ENCODE measurements around the genes DTWD1, USP8, CYP19A1 and TMOD2.

DNA sequence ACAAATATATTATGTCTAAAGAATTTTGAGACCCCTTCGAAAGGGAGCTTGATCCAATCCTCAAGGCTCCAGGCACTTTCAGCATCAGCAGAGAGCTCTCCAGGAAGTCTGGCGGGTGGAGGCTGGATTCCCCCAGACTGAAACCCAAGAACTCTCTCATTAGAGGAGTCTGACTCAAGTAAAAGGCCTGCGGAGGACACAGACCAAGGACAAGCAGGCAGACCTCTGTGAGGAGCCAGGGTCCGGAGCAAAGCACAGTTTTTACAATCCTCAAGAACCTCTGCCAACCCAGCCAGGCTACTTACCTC lies 86.3 kb downstream of the FBN1 start:
- RRBS = no CpG with 5 or more reads among the region's 4 CpGs

DNA sequence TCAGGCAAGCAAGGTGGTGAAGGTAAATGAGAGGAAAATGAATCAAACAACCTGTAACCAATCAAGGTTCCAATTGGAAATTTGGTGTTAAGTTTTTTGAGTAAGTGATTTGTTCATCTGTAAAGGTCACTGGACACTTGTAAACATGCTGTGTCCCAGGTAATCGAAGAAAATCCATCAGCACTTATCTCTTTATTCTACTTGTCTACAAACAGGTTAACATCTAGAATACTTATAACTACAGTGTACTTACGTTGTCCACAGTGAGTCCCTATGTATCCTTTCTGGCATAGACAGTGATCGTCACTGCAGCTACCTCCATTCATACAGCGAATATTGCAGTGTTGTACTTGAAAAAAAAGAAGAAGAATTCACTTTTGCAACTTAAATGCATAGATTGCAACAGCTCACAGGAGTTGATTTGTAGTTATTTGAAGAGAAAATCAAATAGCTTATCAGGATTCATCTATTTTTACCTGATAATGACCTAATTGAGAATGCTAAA lies 45.6 kb downstream of the FBN1 start:
- RRBS = no CpG with 5 or more reads among the region's 4 CpGs

GRCh38 chr15:48797257-48797791 lies 13.5 kb downstream of the CEP152 start:
- RRBS = no CpG with 5 or more reads among the region's 5 CpGs

DNA sequence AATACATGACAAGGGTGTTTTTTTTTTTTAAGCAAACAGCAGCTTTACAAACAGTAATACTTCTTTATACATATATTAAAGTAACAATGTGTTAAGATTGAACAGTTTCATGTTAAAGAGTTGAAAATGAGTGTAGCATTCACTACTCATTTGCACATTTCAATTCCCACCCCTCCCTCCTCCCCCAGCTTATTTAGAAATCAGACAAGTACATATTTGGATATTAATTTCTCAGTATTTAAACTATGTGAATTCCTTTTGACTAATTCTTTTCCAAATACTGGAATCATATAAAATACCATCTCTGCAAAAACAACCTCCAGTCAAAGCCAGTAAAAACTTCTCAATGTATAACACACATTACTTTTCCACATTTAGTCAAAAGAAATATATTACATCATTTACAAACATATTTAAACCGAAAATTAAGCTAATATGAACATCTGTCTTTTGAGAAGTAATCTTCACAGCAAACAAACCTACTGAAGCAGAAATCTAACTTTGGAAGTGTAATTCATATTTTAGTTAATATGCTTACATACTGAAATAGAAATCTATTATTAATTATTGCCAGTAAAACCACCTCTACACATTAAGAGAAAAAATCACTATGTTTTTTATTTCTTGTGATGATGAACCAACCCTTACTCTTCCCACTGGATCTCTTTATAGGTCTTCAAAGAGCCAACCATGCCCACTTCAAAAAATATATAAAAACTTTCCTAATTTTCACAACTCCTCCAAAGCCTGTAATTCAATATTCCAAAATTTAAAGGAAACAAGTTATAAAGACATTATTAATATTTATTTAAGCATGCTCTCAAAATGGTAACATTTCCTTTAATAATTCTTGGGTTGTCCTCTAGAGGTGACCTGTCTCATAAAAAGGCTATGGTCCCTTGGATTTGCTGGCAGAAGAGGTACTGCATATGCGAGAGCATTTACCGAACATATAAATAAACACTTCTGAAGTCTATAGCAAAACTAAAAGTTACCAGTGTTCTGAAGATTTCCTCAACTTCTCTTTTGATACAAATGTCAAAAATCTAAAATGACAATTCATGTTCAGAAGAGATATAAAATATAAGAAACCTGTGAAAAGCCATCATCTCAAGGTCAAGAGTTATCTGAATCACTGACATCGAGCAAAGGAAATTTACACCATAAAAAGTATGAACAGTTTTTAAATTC lies 25.8 kb upstream of the SHC4 start:
- RRBS = no CpG with 5 or more reads among the region's 4 CpGs

- RRBS = 1% methylated on average over 8 of the region's 68 CpGs
Observed at GRCh38 chr15:49620557-49621635, at the start of gene DTWD1. DTWD1 (plus strand) TSS chr15:49621048.

DNA sequence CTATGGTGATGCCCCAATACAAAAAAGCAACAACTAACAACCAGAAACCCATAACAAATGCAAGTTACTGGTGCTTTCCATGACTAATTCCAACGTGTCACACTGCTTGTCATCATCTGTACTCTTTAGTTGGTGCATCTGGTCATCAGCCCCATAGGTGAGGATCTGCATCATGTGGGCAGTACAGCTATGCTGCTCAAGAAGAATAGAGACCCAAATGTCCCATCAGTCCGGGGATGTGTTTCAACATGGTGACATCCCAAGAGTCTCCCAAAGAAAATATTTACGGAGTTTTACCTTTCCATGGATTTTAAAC lies 52.8 kb downstream of the ATP8B4 start:
- RRBS = no CpG with 5 or more reads among the region's 3 CpGs

DNA sequence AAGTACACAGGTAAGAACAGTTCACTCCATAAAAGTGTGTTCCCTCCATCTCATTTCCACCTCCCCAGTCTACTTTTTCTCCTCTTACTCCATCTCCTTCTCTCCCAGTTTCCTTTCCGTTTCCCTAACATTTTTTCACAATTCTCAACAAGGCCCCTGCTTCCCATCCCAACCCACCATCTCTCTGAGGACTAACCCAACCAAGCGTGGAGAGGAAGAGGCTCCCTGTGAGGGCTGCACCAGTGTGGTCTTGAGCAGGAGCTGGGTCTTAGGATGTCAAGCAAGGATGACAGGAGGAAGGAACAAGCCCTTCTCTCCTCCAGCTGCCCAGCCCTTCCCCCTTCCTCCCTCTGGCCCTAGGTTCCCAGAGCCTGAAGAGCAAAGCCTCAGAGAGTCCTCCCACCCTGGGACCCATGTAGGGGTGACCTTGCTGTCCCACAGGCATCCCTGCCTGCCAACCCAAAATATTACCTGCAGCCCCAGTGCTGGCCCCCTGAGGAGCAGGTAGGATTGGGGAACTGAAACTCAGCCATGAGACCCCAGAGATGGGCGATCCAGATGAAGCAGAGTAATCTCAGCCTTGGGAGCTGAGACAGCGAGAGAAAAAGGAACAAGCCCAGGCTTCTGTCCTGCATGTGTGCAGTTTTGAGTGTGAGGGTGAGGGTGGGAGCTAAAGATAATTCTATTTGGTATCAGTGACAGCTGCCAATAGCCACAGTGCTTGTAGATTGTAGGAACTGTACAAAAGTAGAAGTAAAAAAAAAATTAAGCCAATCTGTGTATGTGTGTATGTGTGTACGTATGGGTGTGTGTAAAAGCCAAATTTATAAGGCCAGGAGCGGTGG lies 6.1 kb downstream of the ATP8B4 start:
- RRBS = no CpG with 5 or more reads among the region's 6 CpGs

DNA sequence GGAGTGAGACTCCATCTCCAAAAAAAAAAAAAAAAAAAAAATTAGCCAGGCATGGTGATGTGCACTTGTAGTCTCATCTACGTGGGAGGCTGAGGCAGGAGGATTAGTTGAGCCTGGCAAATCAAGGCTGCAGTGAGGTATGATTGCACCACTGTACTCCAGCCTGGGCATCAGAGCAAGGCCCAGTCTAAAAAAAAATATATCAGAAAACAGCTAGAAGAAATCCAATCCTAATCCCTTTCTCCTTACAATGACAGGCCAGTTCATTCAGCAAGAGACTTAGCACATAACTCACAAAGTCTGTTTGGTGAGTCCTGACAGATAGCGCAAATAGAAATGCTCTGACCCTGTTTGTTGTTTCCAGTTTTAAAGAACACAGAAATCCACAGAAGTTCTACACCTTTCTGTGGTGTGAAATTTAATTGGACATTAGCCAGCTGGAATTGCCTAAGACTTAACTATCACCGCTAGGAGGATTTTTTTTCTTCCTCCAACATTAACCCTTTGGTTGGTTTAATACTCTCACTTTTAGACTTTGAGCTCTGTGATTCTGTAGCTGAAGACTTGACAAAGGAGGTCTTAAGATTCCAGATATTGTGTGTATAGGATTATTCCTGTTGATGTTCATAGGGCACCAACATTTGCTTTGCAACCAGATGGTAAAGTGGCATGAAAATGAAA lies 30.8 kb downstream of the HDC start:
- RRBS = no CpG with 5 or more reads among the region's 3 CpGs

GRCh38 chr15:50238024-50238467 lies 27.5 kb downstream of the HDC start:
- RRBS = no CpG with 5 or more reads among the region's 1 CpG

- RRBS = no CpG with 5 or more reads among the region's 1 CpG
Observed at GRCh38 chr15:50353604-50353859, 1.5 kb downstream of the GABPB1 start.

DNA sequence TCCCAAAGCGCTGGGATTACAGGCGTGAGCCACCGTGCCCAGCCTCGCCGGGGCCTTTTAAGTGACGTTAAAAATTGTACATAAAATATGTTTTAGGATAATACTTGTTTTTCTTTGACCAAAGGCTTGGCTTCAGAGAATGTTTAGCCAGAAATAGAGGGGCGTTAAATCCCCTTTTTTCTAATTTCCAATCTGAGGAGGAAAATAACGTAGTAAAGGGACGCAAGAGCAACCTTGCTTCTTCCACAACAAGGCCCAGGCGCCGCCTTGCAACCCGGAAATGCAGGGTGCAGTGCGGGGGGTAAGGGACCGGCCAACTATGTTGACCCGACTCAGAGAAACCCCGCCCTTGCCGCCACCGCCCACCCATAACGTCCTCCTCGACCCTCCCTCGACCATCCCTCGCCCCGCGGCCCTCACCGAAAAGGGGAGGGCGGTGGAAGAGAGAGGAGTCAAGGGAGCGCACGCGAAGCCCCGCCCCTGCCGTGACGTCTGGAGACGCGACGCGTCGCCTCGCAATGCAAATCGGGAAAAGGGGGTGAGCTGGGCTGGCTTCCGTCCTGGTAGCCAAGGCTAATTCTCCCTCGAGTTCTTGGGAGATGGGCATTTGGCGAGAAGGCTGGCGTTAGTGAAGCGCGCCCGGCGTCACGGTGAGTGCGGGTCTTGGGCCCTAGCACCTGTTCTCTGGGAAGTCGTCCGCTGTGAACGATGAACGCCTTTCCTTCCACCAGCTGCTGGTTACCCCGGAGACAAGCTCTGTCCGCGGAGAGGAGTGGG lies at the start of gene USP8:
Gene USP8 (plus strand): TSS at position 541 of the 777 bp plus-strand sequence.
- RRBS = 2% methylated on average over 7 of the region's 56 CpGs

GRCh38 chr15:50458693-50459244 lies 34.6 kb downstream of the USP8 start:
- RRBS = no CpG with 5 or more reads among the region's 4 CpGs

DNA sequence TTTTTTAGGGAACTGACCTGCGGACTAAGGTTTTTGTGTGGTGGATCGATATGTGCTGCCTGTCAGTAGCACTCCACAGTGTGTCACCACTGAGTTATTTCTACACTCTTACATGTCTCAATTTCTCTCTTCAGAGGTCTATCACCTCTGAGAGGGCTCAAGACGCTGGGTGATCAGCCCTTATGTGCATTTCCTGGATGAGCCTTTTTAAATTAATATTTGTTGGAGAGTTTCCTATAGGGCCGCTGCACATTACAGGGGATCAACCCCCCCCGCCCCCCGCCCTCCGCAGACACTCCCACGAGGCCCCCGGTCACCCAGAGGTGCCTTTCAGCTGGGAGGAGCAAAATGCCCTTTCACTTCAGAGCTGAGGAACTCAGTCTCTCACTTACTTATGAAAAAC lies 34.5 kb upstream of the AP4E1 start:
- RRBS = no CpG with 5 or more reads among the region's 9 CpGs

DNA sequence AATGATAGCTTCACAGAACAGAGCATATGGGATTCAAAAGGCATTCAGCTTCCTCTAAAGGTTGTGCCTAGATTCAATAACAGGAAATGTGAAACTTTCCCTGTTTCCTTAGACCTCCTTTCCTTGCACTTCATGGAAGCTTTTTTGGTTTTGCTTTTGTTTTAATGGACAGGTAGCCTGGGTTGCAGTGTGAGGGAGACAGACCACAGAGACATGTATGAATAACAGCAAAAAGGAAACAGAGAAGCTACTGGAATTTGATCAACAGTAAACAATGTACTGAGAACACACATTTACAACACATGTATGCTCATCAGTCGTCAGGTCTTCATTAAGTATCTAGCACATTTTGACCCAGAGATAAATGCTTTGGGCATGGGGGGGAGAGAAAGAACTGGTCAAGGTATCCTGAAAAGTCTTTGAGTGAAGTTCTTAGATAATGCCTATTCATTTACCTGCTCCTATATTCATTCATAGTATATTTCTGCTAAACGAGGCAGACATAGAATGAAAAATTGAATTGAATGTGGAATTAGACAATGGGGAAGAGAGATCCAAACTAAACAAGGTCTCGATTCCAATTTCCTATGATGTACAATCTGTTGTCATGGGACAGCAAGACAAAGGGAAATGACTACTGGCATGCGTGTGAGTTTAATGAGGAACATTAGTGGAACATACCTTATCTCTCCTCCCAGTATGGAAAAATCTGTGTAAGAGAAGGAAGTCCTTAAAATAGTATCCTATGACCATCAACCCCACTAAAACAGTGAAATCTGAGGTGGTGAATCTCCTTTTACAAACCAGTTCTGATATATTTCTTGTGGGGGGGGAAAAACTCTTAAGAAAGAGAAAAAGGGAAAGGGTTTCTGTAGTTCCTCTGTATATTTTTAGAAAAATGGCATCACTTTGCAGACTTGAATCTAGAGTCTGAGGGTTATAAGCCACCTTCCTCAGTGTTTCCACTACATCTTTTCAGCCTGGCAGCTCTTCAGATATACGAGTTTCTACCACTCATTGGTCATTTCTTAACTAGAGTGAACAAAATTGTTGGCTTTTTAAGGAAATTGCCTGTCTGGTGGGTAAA lies 2.7 kb upstream of the TNFAIP8L3 start:
- RRBS = no CpG with 5 or more reads among the region's 5 CpGs

DNA sequence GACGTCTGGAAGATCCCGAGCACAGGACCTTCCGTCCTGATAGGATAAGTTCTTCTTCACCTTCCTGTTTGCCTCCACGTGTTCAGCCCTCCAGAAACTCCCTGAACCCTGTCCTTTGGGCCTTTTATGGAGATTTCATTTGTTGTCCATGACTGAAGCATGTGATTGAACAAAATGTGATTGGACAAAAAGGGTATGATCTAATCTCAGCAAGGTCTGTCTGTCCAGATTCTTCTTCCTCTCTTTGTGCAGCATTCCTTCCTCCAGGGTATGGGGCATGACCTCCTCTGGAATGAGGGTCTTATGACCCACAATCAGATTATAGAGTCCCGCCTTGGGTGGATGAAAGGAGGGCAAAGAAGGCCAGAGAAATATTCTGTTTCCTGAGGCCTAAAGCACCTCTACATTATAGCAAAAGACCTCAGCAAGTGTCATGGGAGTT lies at the start of gene CYP19A1:
Gene CYP19A1 (minus strand): TSS at position 100 of the 442 bp plus-strand sequence.
- RRBS = no CpG with 5 or more reads among the region's 5 CpGs

DNA sequence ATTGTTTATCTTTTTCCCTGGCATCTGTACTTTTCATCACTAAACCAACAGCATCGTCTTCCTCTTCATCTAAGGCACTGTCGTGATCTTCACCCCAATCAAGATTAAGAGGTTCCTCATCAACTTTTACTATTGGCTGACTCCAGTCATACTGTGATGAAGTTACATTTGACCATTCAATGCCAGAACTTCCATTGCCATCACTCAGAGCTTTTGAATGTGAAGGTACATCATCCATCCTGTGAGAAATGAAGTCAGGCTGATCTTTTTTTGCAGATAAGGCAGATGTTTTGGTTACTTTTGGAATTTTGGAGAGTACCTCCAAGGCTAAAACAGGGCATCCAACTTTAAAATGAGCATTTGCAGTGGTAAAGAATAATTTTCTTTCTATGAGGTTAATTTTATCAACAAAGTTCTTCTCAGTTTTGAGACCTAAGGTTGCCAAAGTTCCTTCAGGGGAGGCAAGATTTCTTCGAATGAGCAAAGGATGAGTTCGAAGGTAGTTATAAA lies 139.7 kb downstream of the GLDN start:
- RRBS = no CpG with 5 or more reads among the region's 4 CpGs

GRCh38 chr15:51585698-51586625 lies 36.6 kb downstream of the DMXL2 start:
- RRBS = no CpG with 5 or more reads among the region's 8 CpGs

DNA sequence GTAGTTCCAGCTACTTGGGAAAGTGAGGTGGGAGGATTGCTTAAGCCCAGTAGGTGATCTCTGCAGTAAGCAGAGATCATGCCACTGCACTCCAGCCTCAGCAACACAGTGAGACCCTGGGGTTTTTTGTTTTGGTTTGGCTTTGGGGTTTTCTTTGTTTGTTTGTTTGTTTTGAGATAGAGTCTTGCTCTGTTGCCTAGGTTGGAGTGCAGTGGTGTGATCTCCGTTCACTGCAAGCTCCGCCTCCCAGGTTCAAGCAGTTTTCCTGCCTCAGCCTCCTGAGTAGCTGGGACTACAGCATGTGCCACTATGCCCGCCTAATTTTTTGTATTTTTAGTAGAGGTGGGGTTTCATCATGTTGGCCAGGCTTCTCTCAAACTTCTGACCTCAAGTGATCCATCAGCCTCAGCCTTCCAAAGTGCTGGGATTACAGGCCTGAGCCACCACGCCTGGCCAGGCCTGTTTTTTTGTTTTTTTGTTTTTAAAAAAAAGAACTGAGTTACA lies 2.4 kb upstream of the LYSMD2 start:
- RRBS = no CpG with 5 or more reads among the region's 4 CpGs

DNA sequence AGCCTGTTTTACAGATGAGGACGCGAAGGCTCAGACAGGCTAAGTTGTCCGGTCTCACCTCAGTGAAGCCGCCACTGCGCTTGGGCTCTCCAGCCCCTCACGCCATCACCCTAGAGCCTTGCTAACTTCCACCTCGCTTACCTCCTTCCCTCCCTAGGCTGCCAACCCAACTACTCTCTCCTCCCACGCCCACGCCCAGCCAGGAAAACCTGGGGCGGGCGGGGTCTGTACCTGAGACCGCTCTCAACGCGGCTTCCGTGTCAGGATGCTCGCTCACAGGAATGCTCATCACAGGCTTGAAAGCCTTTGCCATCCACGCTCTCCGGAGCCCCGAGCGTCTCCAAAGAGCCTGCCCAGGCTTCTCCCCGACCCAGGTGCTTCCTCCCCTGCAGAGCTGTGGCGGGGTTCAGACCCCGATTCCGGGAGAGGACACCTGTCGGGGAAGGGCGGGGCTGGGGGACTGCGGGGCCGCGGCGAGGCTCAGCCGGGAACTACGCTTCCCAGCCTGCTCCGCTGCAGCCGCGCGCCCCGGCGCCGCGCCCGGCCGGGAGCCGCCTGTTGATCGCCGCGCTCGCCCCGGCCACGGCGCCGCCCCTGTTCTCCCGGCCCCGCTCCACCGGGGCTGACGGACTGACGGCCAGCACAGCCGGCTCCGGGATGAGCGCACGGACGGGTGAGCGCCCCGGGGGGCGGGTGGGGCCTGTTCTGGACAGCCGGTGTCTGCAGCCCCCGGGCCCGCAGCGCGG lies at the start of gene TMOD2:
Gene TMOD2 (plus strand): TSS at position 558 of the 746 bp plus-strand sequence.
- RRBS = 3% methylated on average over 23 of the region's 69 CpGs